HTR-8/SVneo (cell line): ENCODE measurements around the genes PHAF1 and E2F4.

- RRBS: no CpG with 5 or more reads among the region's 14 CpGs
These were observed 10.4 kb downstream of the CES2 start for GRCh38 chr16:66945546-66946312.

GRCh38 chr16:67013455-67014926, 15.0 kb upstream of the CBFB start:
- RRBS: 15% methylated on average over 30 of the region's 92 CpGs

DNA sequence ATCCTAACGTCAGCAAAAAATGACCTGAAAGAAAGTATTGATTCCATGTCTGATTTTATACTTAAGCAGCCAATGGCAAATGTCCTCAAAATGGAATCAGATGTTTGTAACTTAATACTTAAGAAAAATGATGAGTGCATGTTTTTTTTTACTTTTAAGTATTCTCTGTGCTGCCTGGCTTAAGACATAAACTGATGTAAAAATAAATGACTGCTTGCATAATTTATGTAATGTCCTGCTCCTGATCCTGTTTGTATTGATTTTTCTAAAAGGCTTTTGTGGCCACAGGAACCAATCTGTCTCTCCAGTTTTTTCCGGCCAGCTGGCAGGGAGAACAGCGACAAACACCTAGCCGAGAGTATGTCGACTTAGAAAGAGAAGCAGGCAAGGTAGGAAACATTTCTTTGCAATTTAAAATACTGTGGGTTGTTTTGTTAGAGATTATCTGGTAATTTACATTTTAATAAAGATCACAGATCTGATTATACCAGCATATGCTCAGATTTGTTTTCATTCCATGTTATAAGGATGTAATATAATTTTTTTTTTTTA, 7.5 kb downstream of the CBFB start:
- RRBS: no CpG with 5 or more reads among the region's 5 CpGs

DNA sequence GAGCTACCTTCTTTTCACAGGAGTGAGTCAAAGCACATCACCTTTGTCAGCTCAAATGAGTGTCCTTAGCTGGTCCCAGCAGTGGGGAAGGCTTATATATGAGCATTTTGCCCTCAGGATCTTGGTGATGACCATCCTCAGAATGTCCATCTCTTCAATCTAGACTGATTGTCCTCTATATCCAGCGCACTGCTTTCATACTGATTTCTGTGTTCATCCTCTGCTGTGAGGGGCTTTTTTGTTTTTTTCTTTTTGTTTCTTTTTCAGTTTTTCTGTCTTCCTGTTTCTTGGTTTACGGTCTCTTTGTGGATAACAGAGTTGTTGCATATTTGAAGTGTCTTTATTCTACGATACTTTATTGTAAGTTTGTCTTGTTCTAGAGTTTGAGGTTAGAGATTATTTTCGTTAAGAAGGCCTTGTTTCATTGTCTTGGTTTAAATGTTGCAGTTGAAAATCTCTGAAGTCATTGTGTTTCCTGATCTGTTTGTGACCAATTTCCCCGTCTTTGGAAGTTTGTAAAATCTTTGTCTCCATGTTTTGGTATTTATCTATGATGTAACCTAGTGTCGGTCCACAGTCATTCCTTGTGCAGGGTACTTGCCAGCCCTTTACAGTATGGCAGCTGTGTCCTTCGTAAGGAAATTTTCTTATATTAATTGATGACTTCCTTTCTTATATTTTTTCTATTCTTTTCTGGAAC, 25.1 kb downstream of the CBFB start:
- RRBS: no CpG with 5 or more reads among the region's 7 CpGs

DNA sequence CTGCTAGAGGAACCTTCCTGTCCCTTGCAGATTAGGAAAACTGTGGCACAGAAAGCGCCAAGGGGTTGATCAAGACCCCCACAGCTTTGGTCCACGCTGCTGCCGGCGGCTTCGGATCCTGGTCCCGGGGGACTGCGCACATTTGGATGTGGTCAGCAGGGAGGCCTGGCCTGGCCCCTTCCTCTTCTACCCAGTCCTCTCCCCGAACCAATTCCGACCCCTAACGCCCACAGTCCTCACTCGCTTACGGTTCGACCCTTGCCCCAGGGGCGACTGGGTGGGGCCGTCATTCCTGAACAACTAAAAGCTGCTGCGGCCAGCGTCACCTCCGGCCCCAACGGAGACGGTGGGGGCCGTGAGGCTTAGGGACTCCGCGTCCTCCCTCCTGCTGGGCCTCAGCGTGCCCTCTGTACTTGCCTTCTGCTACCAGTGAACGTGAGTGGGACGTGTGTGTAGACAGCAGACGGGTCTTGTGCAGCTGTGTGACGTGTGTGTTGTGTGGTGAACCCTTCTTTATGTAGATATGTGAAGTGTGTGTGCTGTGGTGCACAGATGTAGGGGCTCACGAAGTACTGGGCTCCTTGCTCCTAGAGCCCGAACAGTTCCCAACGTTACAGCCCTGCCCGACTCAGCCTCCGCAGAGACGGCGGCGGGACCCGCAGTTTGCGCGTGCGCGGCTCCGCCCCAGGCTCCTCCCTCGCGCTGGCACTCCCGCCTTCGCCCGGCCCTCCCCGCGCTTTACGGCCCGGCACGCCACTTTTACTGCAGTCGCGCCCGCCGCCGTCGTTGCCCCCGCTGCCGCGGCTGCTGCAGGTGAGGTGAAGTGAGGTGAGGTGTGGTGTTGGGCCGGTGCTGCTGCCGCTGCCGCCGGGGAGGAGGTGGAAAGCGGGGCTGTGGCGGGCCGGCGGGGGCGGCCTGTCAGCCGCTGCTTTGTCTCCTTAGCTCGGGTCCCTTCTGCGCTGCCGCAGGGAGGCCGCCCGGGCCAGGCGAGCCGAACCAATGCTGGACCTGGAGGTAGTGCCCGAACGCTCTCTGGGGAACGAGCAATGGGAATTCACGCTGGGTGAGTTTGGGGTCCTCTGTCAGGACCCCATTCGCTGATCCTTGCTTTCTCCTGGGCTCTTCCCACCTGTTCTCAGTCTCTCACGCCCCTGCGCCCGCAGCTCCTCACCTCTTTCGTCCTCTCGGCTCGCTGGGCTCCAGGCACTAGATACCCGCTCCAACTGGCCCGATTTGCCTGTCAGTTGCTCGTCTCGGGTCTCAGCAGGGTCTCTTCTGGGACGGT, at the start of gene PHAF1:
Gene PHAF1 (plus strand): TSS at position 765 of the 1,285 bp plus-strand sequence.
- RRBS: 2% methylated on average over 16 of the region's 94 CpGs

DNA sequence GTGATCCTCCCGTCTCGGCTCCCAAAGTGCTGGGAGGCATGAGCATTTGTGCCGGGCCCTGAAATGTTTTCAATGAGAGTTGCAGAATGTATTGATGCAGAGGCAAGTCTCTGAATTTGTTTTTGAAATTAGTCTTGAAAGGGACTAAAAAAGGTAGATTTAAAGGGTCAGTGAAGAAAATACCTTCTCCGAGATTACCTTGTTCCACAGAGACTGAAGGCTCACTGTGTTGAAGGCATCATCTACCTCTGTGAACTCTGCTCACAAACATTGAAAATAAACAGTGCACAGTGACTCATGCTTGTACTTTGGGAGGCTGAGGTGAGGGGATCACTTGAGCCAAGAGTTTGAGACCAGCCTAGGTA, 4.2 kb downstream of the PHAF1 start:
- RRBS: no CpG with 5 or more reads among the region's 4 CpGs

DNA sequence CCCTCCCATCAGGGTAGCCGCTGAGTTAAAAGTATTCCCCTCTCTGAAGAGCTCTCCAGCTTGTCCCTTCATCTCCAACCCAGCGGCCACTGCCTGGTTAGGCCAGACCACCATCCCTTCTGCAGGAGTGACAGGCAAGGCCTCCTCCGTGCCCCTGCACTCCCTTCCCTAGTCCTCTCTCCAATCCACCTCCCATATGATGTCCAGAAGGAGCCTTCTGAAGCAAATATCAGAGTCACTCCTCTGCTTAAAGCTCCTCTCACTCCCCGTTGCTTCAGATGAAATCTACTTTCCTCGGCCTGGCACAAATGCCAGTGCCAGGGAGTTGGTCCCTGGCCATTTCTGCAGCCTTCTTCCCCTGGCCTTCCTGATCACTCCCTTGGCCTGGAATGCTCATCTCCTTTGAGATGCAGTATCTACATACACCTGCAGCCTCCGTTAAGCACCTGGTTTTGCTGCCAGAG, 6.3 kb downstream of the MATCAP1 start:
- RRBS: no CpG with 5 or more reads among the region's 6 CpGs

DNA sequence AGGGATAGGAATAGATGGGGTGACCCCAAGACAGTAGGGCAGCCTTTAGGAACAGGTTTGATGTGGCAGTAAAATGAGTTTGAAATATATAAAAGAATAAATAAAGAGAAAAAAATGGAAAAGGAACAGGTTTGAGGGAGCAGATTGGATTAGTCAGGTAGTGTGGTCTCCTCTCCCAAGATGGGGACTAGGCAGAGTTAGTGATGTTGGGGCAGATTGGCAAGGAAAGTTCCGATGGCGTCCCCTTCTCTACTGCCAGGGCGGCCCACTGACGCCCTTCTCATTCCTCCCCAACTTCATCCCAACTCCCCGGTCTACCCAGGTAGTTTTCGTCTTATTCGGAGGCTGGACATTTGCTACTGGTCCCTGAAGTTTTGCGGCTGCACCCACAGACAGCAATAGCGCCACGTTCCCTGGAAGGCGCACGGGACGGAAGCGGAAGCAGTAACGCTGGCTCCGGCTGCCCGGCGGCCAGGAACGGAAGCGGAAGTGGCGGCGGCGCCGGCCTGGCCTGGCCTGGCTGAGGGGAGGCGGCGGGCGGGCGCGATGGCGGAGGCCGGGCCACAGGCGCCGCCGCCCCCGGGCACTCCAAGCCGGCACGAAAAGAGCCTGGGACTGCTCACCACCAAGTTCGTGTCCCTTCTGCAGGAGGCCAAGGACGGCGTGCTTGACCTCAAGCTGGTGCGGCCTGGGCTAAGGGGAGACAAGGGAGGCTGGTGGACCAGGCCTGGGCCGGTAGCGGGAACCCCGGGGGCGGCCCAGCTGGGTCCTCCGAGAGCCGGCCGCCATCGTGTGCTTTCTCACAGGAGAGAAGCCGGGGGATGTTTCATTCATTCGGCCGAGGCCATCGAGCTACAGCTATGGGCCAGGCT, at the start of gene E2F4:
Gene E2F4 (plus strand): TSS at position 474 of the 872 bp plus-strand sequence.
- RRBS: 1% methylated on average over 18 of the region's 53 CpGs

GRCh38 chr16:67199239-67200320, 649 bp downstream of the ELMO3 start:
- RRBS: 96% methylated on average over 30 of the region's 69 CpGs

DNA sequence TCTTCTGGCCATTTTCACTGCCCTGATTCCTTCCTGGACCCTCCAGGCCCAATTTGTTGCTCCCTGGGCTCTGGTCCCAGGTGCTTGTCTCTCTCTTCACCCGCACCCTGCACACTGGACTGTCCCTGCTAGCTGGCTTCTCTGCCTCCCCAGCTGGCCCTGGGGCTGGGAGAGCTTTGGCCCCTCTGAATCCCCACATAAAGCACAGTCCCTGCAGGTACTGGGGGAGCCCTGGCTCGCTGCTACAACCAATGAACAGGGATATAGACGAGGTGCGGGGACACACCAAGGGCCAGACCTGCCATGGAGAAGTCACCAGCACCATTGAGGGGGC, 7.5 kb downstream of the ELMO3 start:
- RRBS: no CpG with 5 or more reads among the region's 4 CpGs

DNA sequence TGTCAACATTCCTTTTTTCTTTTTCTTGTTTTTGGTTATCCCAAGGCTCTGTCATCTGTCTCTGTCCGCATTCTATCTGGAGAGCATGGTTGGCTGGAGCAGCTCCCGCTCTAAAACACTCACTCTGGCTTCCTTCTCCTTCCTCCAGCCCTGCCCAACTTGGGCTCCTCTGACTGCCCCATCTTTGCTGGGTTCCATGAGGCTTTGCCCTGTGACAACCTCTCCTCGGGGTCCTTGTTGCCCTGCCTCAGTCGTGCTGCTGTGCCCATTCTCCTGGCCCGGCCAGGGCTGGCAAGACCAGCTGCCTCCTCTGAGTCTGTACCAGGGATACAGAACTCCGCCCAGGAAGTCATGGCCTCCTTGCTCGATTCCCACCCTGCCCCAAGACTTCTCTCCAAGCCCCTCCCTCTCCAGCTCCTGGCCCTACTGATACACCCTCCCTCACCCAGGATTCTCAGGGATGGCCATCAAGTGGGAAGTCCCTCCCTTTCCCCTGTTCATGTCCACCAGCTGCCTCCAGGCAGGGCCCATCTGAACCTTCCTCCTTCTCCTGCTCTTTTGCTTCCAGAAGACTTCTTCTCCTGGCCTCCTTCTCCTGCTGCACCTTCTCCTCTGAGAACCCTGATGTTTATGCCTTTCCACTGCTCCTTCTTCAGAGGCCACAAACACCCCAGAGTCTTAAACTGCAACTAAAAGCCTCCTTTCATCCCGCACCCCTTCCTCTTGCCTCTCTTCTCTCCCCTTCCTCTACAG, 11.2 kb upstream of the TMEM208 start:
- RRBS: no CpG with 5 or more reads among the region's 8 CpGs

DNA sequence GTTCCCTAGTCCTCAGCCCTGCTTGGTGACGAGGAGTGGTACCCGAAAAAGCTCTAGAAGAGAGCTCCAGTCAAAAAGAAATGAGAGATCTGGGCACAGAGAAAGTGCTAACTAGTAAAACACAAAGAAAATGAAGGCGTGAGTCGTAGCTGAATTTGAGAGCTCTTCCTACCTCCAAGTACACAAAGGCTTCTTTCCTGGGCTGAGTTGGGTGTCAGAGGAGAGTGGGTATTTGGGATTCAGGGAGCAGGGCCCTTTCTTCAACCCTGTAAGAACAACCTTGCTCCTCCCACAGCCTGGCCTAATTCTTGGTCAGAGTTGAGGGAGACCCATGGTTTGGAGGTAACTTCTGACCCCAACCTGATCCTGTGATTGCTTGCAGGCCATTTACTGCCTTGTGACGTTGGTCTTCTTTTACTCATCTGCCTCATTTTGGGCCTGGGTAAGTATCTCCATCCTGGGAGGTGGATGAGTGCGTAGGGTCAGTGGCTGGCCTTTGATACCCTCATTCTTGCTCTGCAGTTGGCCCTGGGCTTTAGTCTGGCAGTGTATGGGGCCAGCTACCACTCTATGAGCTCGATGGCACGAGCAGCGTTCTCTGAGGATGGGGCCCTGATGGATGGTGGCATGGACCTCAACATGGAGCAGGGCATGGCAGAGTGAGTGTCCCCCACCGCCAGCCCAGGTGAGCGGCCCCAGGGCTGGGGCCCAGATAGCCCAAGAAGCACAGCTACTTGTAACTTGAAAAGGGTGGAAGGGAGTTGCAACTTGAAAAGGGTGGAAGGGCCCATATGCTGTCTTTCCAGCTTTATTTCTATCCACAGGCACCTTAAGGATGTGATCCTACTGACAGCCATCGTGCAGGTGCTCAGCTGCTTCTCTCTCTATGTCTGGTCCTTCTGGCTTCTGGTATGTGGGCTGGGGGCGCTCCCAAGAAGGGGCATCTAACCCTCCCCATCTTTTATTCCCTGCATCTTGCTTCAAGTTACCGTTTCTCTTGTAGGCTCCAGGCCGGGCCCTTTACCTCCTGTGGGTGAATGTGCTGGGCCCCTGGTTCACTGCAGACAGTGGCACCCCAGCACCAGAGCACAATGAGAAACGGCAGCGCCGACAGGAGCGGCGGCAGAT, 1.4 kb downstream of the TMEM208 start:
- RRBS: no CpG with 5 or more reads among the region's 20 CpGs

DNA sequence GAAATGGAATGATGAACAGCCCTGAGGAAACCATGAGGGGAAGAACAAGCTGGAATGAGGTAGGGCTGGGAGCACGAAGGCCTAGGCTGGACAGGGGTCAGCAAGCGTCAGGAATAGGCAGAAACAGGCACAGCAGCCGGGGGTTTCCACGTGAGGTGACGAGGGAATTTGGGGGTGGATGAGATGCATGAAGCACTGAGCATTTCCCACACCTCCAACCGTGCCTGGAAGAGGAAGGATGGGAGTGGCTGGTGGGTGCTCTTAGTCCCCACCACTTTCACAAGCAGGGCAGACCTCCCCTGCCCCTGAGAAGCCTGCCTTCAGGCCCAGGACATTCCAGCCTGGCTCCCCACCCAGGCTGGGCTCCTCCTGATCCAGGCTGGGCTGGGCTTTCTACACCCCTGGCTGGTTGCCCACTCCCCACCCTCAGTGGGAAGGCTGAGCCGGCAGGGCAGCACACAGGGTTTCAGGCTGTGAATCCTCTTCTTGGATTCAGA, 21.9 kb downstream of the PLEKHG4 start:
- RRBS: no CpG with 5 or more reads among the region's 7 CpGs

- RRBS: no CpG with 5 or more reads among the region's 13 CpGs
These were observed 2.2 kb upstream of the TPPP3 start for GRCh38 chr16:67395397-67396098.

GRCh38 chr16:67483765-67484166, 419 bp upstream of the AGRP start:
- RRBS: no CpG with 5 or more reads among the region's 4 CpGs

DNA sequence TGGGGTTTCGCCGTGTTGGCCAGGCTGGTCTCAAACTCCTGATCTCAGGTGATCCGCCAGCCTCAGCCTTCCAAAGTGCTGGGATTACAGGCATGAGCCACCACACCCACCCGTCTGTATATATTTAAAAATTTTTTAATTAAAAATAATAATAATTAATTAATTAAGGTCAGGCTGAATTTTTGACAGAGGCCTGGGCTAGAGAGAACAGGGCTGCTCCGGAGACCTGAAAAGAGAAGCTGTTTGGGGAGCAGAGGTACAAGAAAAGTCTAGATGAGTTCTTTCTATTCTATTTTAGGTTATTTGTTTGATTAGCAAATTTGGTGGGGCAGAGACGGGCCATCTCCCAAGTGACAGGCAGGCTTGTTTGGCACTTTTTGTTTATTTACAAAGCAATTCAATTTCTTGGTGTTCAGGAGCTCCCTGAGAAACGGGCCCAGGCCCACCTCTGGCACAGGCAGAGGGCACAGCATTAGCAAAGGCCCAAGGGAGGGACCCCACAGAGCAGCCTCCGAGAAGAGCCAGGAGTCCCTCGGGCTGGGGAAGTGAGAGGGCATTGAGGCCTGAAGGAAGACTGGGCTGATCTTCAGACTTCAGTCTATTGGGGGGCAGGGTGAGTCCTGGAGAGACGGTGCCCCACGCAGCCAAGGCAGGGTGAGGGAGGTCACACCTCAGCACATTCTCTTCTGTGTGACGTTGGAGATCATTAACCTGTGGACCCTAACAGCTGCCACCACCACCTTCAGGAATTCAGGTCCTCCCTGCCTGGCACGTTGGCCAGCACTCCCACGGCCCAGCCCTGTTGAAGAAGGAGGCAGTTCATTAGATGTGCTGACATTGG, 10.8 kb upstream of the RIPOR1 start:
- RRBS: no CpG with 5 or more reads among the region's 14 CpGs

GRCh38 chr16:67648640-67648914, 3.6 kb downstream of the CARMIL2 start:
- RRBS: no CpG with 5 or more reads among the region's 22 CpGs

- RRBS: no CpG with 5 or more reads among the region's 5 CpGs
These were observed 33.3 kb downstream of the RANBP10 start for GRCh38 chr16:67772976-67773463.

DNA sequence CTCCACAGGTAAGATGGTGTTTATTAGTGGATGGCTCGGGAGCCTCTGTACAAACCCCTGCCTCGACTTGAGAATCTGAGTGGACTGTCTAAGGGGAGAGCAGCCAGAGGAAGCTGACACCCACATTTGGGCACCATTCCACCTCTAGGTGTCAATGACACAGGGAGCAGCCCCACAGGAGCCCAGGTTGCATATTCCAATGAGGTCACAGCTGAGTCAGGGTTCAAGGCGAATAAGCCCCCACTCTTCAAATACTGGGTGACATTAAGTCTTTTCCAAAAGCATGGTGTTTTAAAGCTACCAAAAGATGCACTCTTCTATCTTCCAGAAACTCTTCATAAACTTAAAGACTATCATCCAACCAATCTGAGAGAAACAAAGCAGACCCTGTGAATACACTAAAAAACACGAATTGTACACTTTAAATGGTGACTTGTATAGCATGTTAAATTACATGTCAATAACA, 31.8 kb downstream of the RANBP10 start:
- RRBS: no CpG with 5 or more reads among the region's 4 CpGs

DNA sequence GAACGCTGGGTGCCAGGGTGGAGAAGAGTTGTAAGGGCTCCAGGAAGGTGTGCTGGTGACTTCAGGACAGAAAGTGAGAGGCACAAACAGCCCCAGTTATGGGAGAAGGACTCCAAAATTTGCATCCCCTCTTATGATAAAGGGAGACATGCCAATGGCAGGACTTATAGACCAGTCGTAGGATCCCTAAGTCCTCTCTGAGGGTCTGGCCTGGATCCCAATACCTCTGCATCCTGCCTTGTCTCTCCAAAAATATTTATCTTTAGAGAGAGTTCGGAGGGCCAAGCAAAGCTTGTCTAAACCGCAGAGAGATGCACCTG, 334 bp downstream of the NRN1L start:
- RRBS: no CpG with 5 or more reads among the region's 4 CpGs